Camera-type eye (tissue), 1 donor: ENCODE measurements around a stretch of chr3.

- RAMPAGE, long total RNA: no peak
Observed at GRCh38 chr3:56962203-56962751, 98.2 kb upstream of the SPATA12 start.

GRCh38 chr3:57017522-57018031, 42.9 kb upstream of the SPATA12 start:
- RAMPAGE, long total RNA: no peak

DNA sequence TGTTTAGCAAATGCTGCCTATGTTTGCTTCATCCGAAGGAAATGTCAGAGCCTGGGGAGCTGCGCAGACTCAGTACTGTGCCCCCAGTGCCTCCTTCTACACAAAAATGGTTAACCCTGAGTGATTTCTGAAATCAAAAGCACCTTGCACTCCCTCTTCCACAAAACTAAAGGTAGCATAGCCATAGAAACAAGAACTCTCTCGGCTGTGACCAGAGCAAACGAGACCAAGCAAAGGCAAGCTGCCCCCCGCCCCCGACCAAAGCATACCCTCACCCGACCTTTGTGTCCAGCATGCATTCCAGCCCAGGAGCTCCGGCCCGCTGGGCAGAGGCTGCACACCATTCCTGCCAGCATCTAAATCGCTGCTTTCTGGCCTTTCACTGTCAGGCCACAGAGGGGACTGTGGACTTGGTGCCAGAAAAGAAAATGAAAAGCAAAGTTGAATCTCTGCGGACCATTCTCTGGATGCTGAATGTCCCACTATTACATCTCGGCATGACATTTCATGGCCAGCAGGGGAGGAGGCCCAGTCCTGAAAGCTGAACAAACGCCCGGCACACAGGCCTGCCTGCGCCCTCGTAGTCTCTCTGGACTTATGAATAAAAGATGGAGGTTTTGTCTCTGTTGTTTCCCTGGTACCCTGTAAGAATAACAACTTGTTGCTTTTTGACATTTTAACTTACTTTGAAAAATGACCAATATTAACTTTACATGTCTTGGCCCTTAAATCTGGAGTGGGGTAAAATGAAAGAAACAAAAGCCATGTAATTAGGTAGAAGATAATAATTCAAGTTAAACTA, 13.0 kb downstream of the IL17RD start:
- RAMPAGE, long total RNA: no peak

DNA sequence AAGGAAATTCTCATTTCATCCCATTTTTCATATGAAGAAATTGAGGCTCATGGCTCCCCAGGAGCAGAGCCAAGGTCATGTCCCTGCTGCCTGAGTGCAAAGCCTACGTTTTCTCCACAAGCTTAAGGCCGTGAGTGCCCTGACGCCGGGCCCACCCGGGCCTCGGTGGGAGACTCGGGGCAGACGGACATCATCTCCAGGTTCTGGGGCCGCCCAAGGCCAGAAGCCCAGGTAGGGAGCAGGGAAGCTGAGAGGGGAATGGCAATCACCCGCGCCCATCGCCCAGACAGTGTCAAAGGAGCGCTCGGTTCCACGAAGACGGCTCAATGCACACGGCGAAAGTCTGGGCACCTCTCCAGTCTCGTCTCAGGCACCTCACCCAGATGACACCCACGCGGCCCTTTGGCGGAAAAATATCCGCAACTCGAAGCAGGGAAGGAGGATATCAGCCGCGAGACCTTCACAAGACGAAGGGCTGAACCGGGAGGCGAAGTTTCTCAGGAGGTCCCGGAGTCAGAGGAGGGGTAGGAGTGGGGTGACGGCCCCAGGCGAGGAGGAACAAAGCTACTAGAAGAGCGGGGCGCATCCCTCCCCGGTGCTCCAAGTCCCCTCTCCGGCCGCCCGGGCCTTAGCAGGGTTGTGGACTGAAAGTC, 940 bp downstream of the IL17RD start:
- RAMPAGE, long total RNA: no peak

GRCh38 chr3:57228269-57229302, 1.1 kb downstream of the APPL1 start:
- RAMPAGE, long total RNA: no peak

GRCh38 chr3:57260579-57260853, 32.0 kb downstream of the ASB14 start:
- RAMPAGE, long total RNA: no peak

DNA sequence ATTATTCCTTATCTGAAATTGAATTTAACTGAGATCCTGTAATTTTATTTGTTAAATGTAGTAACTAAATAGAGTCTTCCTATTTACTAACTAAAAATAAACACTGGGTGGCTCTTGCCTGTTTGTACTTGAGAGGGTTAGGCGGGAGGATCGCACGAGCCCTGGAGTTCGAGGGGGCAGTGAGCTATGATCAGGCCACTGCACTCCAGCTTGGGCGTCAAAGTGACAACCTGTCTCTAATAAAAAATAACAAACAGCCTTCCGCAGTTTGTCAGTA, 835 bp upstream of the PDE12 start:
- RAMPAGE, long total RNA: no peak

- RAMPAGE, long total RNA: no peak
Observed at GRCh38 chr3:57893561-57893983, 114.7 kb upstream of the FLNB start.

GRCh38 chr3:57902841-57903517, 105.2 kb upstream of the FLNB start:
- RAMPAGE, long total RNA: no peak

DNA sequence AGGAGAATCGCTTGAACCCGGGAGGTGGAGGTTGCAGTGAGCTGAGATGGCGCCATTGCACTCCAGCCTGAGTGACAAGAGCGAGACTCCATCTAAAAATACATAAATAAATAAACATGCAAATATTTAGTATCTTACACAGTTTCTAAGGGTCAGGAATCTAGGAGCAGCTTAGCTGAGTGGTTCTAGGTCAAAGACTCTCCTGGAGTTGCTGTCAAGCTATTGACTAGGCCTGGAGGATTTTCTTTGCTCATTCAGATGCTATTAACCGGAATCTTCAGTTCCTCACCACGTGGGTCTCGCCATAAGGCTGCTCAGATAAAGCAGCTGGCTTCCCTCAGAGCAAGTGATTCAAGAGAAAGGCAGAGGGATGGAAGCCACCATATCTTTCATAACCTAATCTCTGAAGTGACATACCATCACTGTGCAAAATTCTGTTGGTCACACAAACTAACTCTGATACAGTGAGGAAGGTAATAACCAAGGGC, 72.8 kb upstream of the FLNB start:
- RAMPAGE, long total RNA: no peak

DNA sequence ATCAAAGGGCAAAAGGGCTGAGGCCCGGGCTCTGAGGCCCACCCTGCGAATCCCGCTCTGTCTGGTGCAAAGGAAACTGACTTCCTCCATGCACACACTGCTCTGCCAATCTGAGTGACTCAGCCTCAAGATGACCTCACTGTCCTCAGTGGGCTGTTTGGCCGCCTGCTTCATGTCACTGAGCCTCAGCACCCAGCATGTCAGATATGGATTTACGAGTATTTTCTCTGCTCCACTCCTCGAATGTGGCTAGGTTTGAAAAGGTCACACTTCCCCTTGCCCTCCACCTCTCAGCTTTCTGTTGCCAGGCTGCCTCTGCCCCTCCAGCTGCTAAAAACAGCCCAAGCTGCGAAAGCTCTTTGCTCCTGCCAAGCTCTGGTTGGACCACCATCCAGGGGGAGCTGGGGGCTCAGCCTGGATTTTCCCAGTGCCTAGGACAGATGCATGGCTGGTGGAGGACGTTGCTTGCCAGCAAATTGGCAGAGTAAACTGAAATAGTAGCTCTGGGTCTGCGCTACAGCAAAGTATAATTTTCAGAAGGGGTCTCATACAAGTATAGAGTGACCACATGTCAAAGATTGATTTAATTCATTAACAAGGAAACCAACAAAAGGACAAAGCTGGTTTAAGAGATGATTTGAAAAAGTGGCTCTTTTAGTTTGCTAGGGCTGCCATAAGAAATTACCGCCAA, 56.6 kb upstream of the FLNB start:
- RAMPAGE, long total RNA: no peak

- RAMPAGE, long total RNA: no peak
Observed at GRCh38 chr3:57952186-57952927, 55.9 kb upstream of the FLNB start.

- RAMPAGE, long total RNA: no peak
Observed at GRCh38 chr3:57956518-57956870, 51.7 kb upstream of the FLNB start.

GRCh38 chr3:57983762-57984323, 24.4 kb upstream of the FLNB start:
- RAMPAGE, long total RNA: no peak

DNA sequence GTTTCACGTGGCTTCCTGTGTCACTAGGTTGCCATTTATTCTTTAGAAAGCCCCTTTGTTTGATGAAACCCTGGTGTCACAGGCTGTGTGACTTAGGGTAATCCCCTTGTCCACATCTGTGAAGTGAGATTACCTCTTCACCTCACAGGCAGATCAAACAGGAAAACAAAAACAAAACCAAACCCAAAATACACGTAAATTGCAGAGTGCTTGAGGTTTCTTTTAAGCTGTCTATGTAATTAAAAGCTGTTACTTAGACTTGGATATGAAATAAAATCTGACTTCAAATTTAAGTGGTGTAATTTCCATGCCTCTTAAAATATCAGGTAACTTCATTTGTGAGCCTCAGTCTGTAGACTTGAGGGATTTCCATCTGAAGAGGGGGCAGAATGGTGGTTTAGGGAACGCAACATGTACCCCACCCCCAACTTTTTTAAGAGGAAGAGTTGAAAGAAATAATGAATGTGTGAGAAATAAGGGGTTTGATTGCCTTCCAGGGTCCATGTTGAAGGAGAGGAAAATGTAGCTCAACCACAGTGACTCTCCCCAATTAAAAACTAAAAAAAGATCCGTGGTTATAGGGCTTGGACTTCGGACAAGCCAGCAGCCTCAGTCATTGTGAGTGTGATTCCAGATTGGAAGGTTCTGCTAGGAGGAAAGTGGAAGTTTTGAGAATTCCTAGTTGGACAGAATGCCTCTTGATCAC, 27.0 kb downstream of the FLNB start:
- RAMPAGE, long total RNA: no peak

DNA sequence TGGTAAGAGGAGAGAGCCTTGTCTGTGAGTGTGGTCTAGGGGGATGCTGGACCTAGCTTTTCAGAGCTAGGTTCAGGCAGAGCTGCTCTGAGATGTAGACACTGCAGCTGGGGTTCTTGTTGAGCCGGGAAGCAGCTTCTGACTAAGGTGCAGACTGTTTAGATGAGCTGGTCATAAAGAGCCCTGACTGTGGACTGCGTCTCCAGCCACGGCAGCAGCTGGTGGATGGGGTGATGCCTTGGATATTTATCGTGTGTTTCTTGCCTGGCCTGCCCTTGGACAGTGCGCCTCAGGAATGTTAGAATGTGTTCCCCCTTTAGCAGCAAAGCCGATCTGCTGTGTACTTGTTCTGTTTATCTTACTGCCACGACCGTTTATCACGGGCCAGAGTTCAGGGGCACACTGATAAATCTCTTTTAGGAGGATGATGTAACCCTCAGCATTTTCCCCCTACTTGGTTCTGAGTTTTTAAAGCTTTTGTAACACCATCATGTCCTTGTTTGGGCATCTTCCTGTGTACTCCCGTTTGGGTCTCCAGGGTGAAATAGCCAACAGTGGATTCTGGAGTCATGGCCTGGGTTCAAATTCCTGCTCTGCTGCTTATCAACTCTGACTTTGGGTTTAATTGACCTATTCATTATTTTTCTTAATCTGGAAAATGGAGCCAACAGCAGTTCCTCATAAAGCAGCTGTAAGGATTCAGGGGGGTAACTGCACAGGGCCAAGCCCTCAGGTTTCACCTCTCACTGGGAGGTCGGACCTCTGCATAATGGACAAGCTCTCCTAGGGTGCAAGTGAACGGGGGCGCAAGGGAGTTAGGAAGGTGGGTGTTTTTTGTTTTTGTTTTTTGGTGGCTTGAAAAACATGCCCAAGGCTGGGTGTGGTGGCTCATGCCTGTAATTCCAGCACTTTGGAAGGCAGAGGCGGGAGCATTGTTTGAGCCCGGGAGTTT, 51.4 kb downstream of the FLNB start:
- RAMPAGE, long total RNA: no peak

GRCh38 chr3:58102896-58103774, 94.9 kb downstream of the FLNB start:
- RAMPAGE, long total RNA: no peak

DNA sequence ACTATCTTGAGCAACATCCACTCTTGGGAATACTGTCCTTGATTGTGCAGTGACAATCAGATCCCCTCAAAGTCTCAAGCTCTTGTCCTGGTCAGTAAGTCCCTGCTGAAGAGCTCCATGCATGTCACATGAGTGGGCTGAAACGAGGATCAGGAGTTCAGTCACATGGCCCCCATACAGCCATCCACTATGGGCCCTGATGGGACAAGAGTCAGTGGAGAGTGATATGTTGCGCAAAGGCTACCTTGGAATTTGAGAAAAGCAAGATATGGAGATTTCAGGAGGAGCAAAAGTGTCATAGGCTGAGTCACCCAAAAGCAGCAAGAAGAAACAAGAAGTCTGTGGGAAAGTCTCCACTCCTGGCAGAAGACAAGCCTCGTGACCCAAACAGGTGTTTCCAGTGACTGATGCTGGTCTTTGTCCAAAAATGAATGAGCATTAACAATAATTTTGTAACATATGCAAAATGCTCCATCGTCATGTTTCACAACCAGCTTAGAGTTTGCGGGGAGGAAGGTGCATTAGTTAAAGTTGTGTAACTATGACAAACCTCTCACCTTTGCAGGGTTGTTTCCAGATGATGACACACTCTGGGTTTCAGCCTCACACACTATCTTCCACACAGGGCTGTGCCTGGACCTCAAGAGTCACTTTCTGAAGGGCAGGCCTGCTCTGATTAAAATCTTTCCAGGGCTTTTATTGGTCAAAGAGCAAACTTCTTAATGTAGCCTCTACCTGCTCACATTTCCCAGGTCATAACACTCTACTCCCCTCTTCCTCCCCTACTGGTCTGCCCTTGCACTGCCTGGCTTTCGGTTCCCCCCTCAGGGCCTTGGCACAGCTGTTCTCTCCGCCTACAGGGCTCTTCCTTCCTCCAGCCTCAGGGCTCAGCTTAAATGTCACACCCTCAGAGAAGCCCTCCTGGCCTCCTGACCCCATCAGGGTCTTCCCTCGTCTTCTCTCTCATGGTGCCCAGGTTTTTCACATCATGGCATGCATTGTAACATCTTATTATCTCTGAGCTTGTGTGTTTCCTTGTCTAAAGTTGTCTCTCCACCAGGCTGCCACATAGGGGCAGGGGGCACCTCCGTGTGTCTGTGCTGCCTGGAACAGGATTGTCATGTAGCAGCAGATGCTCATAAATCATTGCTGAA, 4.0 kb upstream of the DNASE1L3 start:
- RAMPAGE, long total RNA: no peak

DNA sequence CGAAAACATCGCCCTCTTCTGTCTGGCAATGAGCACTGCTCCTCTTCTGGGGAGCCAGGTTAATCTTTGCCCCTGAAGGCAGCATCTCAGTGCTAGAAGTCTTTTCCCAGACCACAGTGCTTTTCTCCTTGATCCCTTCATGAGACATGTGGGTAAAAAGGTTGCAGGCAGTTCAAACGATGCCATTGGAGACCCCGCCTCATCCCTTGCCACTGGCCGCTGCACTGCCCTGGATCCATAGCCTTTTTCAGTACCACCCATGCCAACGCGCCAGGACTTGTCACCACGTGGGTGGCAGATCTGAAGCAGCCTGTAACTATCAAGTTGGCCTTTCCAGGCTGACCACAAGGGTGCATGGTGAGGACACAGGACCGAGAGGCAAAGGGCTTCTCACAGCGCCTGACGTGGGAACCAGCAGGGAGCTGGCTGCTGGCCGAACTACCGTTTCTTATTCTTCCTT, 6.6 kb upstream of the DNASE1L3 start:
- RAMPAGE, long total RNA: no peak

GRCh38 chr3:58246604-58247063, 9.0 kb downstream of the ABHD6 start:
- RAMPAGE, long total RNA: no peak